HT-29 (cell line): Measurements from ENCODE around the gene FBXL2.

GRCh38 chr3:31876332-31876902 lies 104.6 kb downstream of the OSBPL10 start:
- RAMPAGE, long total RNA = no peak

GRCh38 chr3:32158790-32159357 lies 52.5 kb downstream of the GPD1L start:
- RAMPAGE, long total RNA = no peak

DNA sequence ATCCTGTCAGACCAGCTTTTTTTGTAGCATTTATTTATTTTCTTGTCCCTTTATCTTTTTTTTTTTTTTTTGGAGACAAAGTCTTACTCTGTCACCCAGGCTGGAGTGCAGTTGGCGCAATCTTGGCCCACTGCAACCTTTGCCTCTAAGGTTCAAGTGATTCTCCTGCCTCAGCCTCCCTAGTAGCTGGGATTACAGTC lies 14.7 kb downstream of the CMTM8 start:
- RAMPAGE, long total RNA = no peak

GRCh38 chr3:32384955-32385371 lies 6.7 kb upstream of the CMTM7 start:
- RAMPAGE, long total RNA = no peak

- RAMPAGE, long total RNA = no peak
Observed at GRCh38 chr3:32398372-32398950, 6.8 kb downstream of the CMTM7 start.

GRCh38 chr3:32422910-32423484 lies 31.3 kb downstream of the CMTM7 start:
- RAMPAGE, long total RNA = no peak

- RAMPAGE, long total RNA = no peak
Observed at GRCh38 chr3:32428360-32428843, 36.7 kb downstream of the CMTM7 start.

DNA sequence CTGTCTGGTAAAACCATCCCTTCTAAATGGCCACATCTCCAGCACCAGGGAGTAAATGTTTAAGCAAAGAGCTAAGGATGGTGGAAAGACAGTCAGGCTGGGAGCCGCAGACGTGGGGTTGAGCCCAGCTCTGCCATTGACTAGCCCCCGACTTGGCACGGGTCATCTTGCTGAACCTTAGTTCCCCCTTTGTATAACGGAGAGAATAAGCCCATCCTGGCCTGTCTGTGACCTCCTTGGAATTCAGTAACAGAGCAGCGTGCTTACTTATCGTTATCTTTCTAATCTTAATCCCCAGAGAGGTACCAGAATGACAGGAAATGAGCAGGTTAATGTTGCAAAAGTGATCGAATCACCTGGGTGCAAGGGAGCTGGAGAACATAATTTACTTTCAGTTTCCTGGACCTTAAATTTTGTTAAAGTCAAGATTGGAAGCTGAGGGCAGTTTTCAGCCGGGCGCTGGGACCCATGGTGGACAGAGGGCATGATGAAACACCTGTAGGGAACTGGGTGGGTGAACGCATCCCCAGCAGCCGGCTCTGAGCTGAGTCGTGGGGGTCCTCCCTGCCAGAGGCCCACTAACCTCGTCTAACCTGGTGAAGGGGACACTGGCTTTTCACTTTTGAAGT lies 46.5 kb downstream of the CMTM6 start:
- RAMPAGE, long total RNA = no peak

GRCh38 chr3:32484306-32485034 lies 18.2 kb downstream of the CMTM6 start:
- RAMPAGE, long total RNA = no peak

DNA sequence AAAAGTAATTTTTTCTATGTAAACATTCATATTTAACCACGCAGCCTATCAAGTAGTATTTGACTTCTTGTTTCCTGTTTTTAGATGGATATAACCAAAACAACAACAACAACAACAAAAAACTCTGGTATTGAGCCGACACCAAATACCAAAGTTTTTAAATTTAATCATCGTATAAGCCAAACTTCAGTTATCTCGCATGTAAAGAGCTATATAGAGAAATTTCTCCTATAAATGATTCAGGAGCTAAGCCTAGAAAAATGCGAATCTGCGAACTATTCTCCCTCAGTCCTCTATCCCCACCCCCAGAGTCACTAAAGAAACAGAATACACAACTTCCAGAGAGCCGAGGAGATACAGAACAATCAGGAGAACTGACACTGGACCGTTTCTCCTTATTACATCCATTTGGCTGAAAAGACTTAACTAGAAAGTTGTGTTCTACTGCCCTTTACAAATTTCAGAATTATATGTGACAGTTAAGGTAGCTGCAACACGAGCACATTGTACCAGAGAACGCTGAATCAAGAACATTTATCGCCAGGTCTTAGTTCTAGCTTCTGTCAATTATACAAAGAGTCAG lies 1.2 kb downstream of the DYNC1LI1 start:
- RAMPAGE, long total RNA = no peak

- RAMPAGE, long total RNA = no peak
Observed at GRCh38 chr3:32868791-32869080, 50.9 kb downstream of the TRIM71 start.

GRCh38 chr3:32870221-32870902 lies 52.6 kb downstream of the TRIM71 start:
- RAMPAGE, long total RNA = no peak

GRCh38 chr3:32902834-32903405 lies 48.5 kb upstream of the CCR4 start:
- RAMPAGE, long total RNA = no peak

GRCh38 chr3:33276993-33278240 lies at the start of gene FBXL2:
FBXL2 (plus strand) TSS chr3:33277442.
- RAMPAGE, long total RNA = no peak

DNA sequence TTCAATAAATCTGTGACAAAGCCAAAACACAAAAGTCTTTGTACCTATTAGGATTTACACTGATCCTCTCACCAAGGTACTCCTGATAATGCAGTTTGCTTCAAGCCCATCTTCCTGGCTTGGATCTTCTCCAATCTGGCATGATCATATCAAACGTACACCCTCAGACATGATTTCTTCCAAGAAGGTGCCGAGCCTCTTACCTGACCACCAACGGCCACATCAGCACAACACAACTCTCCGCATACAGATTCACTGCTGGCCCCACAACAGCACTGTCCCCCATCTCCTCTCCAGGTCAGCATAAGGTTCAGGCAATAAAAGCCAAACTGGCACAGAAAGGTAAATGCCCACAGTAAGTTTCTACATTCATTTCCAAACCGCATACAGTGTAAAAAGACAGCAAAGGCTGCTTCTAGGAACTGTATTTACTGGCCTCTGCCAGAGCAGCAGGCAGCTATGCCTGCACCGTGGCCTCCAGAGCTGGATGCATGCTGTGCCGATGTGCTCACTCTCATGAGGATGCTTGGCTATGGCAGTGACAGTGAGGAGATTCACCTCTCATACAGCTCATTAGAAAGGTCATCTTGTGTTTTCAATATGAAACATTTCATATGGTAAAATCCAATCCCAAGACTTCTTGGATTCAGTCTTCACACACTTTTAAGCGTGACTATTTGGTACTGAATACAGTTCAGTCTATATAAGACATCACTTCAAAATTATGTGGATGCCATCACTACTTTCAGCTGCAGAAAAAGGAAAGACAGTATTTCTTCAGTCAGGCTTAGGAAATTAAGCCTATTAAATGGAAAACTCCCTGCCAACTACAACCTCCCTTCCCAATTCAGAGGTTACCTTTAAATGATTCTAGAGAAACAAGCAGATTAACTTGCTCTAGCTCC lies 50.3 kb downstream of the UBP1 start:
- RAMPAGE, long total RNA = no peak

GRCh38 chr3:33412383-33413087 lies 27.7 kb downstream of the UBP1 start:
- RAMPAGE, long total RNA = no peak

DNA sequence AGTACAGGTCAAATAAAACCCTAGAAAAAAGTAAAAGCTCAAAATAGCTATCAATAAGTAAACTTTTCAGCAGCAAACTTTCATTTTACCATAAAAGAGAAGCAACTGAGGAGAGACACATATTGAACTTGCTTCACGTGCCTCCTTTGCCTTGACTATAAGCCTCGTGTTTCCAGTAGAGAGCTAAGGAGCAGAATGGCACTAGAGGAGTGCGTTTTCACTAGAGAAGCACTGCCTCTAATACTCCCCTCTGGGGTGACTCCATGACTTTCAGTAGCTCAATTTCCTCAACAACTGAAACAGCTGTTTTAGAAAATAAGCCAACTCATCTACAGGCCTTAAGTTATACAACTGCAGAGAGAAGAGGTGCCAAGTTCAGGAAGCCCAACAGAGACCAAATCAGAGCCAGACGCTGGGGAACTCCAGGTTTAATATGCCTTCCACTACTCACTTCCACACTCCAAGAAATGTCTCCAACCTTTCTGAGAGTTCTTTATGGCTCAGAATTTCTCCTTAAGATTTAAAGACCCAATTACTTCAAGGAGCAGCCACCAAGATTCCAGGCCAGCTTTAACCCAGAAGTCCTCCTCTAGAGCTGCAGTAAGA lies 1.9 kb downstream of the UBP1 start:
- RAMPAGE, long total RNA = no peak

GRCh38 chr3:33439311-33439728 lies 885 bp downstream of the UBP1 start:
- RAMPAGE, long total RNA = no peak

GRCh38 chr3:33718499-33718797 lies 394 bp upstream of the CLASP2 start:
- RAMPAGE, long total RNA = no peak

DNA sequence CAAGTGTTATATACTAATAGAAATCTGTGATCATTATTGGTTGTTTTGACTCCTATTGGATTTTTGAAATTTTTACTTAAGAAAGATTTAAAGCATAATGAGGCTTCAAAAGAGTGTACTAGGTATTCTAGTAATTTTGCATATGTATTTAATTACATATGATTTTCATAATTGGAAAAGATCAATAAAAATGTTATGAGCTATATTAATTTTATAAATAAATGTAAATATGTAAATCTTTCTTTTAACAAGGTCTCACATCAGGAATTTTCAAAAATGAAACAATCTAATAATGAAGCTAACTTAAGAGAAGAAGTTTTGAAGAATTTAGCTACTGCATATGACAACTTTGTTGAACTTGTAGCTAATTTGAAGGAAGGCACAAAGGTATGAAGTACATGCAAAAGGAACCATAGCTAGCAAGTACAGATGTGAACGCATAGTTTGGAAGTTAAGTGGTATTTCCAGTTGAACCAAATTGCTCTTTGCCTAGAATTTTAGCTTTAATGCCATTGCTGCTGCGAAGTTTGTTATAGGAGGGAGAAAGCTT lies 55.3 kb downstream of the PDCD6IP start:
- RAMPAGE, long total RNA = no peak